Skeletal muscle cell (primary cell): ENCODE measurements around a stretch of chr1.

GRCh38 chr1:40067561-40068135, 27.1 kb downstream of the CAP1 start:
- RRBS: no CpG with 5 or more reads among the region's 11 CpGs

DNA sequence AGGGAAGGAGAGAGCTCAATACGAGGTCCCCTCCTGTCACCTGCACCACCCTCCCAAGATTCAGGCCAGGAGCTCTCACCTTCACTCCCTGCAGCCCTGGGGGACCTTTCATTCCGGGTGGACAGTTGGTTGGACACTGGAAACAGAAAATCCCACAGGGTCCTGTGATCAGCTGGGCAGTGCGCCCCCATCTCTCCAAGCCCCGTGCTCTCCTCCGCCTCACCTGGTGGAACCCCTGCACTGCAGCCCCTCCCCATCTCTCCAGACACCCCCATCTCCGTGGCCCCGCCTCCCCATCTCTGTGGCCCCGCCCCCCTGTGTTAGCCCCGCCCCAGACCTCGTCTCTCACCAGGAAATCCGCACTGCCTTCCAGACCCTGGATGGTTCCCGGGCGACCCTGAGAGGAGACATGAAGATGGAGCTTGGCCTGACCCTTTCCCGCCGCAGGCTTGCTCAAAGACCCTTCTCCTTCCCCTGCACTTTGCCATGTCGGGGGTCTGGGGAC, 5.9 kb downstream of the COL9A2 start:
- RRBS: no CpG with 5 or more reads among the region's 16 CpGs

DNA sequence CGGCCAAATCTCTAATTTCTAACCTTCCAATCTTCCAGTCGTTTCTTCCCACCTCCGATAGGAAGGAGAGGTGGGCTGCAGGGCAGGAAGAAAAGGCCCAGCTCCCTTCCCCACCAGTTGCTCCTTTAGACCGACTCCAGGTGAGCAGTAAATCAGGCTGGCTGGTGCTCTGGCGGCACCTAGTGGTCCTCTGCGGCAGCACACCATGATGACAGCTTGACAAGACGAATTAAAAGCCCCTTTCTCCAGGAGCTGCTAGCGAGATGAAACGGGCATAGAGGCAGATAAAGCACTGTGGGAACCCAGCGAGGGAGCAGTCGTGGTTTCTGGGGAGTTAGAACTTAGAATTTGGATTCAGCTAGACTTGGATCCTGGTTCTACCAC, 21.6 kb upstream of the COL9A2 start:
- RRBS: no CpG with 5 or more reads among the region's 11 CpGs

DNA sequence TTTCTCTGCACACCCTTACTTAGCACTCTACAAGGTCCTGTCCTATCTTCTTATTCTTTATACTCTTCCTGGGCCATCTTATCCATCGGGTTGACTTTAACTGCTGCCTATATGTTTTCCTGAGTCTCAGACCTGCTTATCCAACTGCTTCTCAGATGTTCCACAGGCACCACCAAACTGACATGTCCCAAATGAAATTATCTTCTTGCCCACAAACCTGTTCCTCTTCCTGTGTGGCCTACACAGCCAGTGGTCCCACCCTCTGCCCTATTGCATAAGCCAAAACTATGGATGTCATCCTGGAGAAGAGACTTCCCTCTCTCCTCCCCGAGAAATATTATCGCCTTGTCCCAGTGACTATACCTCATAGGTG, 22.8 kb upstream of the COL9A2 start:
- RRBS: no CpG with 5 or more reads among the region's 3 CpGs

DNA sequence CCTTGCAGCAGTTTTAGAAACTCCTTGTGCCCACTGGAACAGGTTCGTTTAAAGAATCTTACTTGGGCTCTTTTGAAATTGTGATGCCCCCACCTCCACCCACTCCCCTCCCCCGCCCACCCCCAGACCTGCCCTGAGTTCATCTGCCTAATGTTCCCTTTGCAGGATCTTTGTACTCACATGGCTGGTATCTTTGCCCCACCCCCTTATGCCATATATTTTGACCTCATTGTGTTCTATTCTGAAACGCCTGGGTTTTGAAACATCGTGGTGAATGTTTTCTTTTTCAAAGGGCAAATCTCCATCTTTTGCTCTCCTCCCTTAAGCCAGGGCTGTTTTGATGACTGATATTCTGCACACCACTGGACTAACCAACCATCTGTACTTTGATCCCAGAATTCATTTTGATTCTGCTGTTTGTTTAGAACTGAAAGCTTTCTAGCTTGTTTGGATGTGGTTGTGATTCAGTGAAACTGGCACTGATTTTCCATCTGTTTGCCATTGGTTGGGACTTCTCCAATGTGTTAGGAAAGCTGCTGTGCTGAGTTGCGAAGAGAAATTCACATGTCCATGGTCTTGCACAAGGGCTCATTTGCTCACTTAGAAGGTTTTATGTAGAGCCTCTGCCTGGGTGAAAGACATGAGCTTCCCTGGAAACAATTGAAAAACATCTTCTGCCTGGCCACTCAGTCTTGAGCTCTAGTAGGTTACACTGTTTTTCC, 16.4 kb downstream of the SMAP2 start:
- RRBS: no CpG with 5 or more reads among the region's 5 CpGs

- RRBS: no CpG with 5 or more reads among the region's 12 CpGs
These were observed 37.5 kb upstream of the ZFP69B start for GRCh38 chr1:40412573-40413295.

- RRBS: no CpG with 5 or more reads among the region's 3 CpGs
These were observed 20.1 kb downstream of the NFYC start for GRCh38 chr1:40711316-40712381.

GRCh38 chr1:40784044-40784562, 516 bp downstream of the KCNQ4 start:
- RRBS: 2% methylated on average over 19 of the region's 68 CpGs

DNA sequence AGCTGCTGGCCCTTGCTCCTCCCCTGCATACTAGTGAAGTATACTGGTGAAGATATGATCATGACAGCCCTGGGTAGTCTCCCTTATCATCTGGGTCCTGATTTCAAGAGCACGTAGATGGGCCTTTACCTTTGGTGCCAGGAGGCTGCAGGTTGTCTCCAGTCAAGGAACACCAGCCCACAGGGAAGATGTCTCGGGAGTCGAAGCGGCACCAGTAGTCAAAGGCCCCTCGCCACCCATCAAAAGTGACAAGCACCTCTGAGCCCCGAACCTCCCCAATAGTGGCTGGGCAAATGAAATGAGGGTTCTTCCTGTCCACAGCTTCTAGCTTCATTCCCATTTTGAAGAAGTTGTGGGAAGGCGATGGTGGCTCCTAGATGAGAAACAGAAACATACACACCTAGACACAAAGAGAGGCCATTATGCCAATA, 91.6 kb upstream of the SLFNL1 start:
- RRBS: no CpG with 5 or more reads among the region's 7 CpGs

DNA sequence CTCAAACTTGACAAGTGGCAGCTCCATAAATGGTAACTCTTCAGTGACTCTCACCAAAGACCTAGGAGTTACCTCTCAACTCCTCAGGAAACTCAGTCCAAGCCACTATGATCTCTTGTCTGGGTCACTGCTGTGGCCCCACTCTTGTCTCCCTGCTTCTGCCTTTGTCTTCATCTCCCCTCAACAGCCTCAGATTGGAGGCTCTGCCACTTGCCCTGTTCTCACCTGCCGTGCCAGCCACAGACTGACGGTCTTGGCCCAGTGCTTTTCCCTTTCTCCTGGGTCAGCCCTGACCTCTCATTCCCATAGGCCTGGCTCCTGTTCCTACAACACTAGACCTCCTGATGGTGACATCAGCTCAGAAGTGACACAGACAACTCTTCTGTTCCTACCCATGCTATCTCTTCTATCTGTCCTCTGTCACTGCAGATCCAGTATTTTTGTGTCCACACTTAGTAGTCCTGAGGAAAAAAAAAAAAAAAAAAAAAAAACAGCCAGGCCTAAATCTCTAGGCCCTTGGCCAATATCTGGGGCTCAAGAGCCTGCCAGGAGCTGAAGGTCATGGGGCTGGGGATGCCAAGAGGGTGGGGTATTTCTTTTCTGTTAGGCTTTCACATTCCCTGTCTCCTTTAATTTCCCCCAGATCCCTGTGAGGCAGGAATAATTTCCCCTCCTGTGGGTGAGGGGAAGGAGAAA, 77.0 kb upstream of the SCMH1 start:
- RRBS: no CpG with 5 or more reads among the region's 2 CpGs

DNA sequence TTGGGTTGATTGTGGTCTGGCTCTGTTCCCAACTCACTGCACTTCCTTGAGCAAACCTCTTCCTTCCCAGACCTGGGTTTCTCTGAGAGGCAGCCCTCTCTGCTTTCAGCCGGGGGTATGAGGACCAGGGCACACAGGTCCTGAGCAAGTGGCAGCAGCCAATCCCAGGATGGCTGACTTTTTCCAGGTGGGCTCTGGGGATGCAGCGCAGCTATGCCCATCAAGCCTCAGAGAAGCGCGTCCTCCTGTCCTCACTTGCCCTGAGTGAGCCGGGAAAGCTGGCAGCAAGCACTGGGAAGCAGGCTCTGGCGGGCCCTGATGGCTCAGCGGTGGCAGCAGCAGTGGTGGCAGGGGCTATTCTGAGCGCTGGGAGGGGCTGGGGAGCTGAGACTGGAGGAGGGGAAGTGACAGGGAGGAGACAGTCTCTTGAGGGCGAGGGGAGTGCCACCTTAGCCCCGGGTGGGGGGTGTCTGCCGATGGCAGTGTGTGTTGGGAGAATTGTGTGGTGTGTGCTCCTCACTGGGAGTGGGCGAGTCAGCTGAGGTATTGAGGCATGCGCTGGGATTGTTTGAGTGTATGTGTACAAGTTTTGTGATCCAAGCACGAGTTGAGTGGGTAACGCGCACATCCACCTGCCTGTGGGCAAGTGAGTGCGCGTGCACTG, 116.0 kb upstream of the SCMH1 start:
- RRBS: no CpG with 5 or more reads among the region's 18 CpGs

DNA sequence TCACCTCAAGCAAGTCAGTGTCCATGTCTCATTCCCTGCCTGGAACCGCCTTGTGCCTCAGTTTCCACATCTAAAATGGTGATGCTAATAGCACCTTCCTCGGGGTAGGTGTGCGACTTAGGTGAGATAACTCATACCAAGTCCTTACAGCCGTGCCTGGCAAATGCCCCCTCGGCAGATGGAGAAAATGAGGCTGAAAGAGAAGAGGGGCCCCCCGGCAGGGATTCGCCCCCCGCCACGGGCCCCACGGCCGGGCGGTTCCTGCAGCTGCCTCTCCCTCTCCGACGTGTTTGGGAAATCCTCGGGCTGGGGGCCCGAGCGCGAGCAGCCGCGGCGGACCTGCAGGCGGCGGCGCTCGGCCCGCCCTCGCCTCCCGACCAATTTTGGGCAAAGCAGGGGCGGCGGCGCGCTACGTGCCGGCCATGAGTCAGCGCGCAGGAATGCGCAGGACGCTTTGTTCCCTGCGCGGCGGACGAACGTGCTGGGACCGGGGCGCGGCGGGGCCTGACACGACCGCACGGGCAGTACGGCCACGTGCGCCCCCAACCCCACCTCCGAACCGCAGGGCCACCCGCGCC, 11.6 kb upstream of the EDN2 start:
- RRBS: 1% methylated on average over 17 of the region's 57 CpGs

DNA sequence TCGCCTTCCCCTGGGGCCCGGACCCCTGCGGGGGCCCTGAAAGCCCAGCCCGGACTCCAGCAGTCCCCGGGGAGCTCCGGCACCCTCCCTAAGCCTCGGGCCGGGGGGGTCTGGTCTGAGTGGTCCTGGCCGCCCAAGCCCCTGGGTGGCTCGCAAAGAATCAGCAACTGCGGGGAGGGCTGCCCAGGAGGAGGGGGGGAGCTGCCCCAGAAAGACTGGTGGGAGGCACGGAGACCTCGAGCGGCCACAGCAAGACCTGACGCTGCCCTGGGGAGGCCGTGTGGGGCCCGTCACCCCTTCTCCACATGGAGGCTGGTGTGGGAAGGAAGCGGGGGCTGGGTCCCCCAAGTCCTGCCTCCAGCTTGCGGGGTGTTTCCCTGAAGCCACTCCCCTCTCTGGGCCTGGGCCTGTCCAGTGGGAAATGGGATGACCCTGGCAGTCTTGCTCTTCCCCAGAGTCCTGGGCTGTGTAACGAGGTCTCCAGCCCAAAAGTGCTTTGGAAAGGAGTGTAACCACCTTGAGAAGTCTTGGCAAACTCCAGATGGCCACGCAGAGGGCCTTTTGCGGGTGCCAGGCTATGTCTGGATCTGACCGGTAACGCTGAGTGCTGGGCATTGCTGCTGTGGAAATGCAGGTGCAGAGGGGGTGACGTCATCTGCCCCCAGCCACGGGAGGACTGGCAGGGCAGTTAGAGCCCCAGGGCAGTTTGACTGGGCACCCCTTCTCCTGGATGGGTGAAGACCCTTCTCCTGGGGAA, 12.2 kb upstream of the EDN2 start:
- RRBS: no CpG with 5 or more reads among the region's 26 CpGs

- RRBS: no CpG with 5 or more reads among the region's 2 CpGs
These were observed 138.8 kb upstream of the EDN2 start for GRCh38 chr1:41623255-41623631.

DNA sequence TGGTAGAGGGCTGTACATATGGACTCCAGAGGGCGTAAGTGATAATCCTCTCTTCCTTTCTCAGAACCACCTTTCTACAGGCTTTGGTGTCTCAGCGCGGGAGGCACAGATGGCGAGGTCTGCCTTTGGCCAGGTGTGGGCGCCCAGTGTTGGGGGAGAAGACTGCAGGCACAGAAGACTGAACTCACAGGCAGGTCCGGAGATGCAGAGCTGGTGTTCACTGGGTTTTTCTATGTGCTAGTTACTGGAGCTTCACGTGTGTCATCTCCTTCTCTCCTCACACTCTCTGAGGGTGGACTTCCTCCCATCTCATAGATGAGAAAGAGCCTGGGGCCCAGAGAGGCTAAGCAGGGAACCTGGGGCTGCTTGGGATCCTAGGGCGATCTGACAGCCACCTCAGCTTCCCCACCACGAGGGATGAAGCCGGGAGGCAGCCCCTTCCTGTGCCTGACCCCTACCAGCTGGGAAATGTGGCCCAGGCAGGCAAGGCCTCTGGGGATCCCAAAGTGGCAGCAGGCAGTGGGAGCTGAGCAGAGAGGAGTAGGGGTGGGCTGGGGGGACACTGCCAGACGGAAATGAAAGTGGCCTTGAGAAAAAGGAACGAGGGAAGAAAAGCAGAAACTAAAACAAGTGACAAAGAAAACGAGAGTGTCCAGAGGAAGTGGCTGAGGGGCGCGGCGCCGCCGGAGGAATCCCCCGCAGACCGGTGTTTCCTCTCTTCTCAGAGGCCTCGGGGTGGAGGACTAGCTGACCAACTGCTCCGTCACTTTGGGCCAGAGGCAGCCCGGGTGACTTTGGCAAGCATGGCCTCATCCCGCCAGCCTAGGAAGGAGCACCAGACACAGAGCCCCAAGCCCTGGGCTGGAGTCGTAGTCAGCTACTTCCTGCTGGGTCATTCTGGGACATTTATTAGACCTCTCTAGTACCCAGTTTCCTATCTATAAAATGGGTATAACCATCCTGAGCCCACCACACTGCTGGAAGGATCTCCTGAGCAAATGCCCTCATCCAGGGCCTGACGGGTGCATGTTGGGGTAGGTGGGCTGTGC, 191.5 kb downstream of the HIVEP3 start:
- RRBS: 46% methylated on average over 4 of the region's 26 CpGs

GRCh38 chr1:41901903-41902602, 16.7 kb downstream of the HIVEP3 start:
- RRBS: no CpG with 5 or more reads among the region's 4 CpGs

DNA sequence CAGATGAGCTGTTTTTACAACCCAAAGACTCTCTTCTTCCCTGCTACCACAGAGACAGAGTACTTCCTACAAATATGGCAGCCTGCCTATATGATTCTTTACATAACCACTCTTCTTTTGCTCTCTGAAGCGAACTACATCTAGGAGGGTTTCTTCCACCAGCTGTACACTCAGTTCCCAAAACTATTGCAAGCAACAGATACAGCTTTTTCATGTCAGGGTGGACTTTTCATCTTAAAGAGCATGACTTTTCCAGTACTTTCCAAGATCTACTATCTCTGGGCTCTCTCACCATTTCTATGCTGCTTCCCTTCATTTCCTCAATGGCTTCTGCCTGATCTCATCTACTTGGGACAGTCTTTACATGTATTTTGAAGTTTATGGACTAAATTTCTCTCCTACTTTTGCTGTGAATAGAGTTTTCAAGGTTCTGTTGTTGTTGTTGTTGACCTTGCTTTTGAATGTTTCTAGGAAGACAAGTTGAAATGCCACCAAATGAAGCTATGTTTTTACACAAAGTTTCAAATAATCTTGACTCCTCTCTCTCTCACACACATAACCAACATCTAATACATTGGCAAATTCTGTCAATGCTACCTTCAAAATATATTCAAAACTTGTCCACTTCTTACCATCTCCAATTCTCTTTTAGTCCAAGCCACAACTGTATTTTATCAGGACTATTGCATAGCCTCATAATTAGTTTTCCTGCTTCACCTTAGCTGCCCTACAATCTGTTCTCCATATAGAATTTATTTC, 108.1 kb upstream of the HIVEP3 start:
- RRBS: no CpG with 5 or more reads among the region's 1 CpG

DNA sequence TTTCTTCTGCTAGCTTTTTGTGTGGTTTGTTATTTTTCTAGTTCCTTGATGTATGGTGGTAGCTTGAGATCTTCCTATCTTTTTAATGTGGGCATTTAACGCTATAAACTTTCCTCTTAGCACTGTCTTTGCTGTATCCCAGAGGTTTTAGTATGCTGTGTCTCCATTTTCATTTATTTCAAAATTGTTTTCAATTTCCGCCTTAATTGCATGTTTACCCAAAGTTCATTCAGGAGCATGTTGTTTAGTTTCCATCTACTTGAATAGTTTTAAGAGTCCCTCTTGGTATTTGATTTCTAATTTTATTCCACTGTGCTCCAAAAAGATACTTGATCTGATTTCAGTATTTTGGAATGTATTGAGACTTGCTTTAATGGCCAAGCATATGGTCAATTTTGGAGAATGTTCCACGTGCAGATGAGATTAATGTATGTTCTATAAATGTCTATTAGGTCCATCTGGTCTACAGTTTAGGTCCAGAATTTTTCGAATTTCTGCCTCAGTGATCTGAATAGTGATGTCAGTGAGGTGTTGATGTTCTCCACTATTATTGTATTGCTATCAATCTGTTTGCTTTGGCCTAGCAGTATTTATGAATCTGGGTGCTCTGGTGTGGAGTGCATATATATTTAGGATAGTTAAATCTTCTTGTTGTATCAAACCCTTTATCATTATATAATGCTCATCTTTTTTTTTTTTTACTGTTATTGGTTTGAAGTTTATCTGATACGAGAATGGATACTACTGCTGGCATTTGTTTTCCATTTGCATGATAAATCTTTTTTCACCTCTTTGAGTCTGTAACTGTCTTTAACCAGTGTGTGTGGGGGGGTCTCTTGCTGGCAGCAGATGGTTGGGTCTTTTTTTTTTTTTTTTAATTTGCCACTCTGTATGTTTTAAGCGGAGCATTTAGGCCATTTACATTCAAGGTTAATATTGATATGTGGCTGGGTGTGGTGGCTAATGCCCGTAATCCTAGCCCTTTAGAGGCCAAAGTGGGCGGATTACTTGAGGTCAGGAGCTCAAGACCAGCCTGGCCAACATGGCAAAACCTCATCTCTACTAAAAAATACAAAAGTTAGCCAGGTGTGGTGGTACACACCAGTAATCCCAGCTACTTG, 36.0 kb downstream of the FOXJ3 start:
- RRBS: no CpG with 5 or more reads among the region's 8 CpGs